Placental epithelial cell (primary cell): ENCODE measurements around the genes DPYSL3 and MARCOL.

DNA sequence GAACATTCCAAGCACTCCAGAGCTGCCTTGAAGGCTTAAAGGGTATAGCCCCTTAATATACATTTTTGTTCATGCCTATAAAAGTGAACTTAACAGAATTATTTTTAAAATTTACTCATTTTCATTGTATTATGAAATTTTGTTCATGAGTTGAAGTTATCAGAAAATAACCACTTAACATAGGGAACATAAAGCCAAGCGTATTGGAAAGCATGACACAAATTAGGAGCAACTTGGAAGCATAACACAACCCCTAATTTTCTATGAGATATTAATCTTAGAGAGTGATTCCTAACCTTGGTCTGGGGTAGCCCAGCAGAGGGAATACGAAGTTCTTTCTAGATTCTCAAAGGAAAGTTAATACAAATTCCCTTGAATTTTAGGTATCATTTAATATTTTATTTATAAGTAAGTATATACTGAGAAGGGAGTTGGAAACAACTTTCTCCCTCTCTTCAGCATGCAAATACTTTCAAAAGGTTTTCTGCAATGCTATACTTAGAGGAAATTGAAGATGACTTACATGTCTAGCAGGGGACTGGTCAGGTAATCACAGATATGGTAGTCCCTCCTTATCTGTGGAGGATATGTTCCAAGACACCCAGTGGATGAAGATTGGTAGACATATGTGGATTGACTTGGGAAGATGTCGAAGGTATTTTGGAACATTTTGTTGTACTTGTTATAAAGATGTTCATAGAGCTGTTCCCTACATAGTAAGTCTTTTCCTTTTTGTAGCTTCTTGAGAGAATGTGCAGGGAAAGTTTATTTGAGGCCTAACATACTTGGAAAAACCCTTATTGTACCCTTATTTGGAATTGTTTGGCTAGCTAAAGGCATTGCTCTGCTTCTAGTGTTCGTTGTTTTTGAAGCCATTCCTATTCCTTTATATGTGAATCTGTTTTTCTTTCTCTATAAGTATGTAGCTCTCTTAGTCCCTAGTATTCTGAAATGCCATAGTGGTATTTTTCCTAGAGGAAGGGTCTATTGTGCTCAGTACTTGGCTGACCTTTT, 26.0 kb downstream of the GPR151 start:
- CAGE, long polyA plus RNA, result no peak

DNA sequence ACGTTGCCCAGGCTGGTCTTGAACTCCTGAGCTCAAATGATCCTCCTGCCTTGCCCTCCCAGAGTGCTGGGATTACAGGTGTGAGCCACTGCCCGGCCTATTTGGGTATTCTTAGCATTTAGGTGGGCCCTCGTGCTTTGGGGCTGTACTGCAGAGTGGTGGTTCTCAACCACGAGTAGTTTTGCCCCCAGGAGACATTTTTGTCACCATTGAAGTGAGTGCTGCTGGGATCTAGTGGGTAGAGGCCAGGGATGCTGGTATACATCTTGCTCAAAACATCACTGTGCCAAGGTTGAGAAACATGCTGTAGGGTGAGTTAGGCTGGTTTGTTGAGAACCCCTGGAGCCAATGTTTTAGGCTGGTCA, 24.8 kb downstream of the GPR151 start:
- CAGE, long polyA plus RNA, result no peak

DNA sequence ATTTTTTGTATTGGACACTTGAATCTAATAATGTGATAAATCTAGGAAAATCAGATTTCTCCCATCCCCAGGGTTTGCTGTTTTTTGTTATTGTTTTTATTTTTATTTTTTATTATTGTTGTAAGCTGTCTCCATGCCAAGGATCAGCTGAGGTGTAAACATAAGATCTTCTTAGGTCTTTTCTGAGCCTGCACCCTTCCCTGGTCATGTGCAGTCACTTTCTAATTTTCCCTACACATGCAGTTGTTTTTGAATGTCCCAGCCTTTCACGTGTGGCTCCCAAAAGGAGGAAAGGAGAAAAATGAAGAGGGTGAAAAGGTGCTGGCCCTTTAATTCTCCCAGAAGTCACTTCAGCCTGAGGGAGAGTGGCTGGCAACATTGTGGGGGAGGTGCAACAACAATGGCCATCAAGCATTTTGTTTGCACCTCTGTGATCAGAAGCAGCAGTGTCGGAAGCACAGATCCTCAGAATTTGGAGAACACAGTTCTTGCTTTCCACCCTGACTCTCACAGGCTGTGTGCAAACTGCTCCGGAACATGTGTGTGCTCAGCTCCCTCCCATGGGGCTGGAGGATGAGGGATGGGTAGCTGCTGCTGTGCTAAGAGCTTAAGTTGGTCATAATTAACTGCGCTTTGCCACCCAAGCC, 127.2 kb downstream of the DPYSL3 start:
- CAGE, long polyA plus RNA, result no peak

GRCh38 chr5:147451899-147452512, 57.9 kb downstream of the DPYSL3 start:
- CAGE, long polyA plus RNA, result no peak

- CAGE, long polyA plus RNA, result no peak
These were observed 54.6 kb downstream of the DPYSL3 start for GRCh38 chr5:147454995-147455899.

DNA sequence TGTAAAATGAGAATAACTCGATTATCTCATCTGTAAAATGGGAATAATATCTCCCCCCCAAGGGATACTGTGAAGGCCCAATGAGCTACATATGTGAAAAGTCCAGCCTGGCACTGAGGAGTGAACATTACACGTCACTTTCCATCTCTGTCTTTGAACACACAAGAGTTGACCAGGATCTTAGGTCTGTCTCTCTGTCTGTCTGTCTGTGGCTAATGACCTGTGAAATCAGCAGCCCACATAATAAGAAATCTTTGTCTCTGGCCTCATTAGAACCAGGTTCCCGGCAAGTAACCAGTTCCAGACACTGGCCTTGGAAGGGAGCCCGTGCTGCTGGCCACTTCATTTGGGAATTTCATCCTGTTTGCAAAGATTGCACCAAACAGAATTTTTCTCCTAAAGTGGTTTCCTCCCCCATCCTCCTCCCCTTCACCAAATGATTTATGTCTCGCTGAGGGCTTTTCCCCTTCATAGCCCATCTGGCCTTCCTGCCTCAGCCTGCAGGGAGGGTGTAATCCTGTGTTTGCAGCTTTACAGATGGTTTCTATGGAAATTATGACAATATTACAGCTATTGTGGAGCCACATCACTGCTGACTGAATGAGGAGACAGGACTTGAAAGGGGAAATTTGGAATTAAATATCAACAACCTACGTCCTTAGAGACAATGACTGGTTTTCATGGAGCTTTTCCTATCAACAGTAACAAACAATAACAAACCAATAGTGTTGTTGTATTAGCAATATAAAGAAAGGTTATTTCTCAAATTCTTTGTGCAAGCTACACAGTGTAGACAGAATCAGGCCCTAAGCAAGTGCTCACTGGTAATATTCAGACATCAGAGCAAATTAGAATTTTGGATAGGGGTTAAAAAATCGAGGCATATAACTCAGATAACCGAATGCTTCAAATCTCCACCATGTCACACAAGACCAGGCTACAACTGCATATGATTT, 25.8 kb downstream of the DPYSL3 start:
- CAGE, long polyA plus RNA, result no peak

- CAGE, long polyA plus RNA, result no peak
These were observed 22.9 kb downstream of the DPYSL3 start for GRCh38 chr5:147486847-147487541.

GRCh38 chr5:147503836-147504404, 5.9 kb downstream of the DPYSL3 start:
- CAGE, long polyA plus RNA, result no peak

- CAGE, long polyA plus RNA, result no peak
These were observed at the start of gene DPYSL3 for GRCh38 chr5:147509760-147510462. TSS of gene DPYSL3 (minus strand) at chr5:147510068.

GRCh38 chr5:147804930-147805532, 22.5 kb upstream of the JAKMIP2 start:
- CAGE, long polyA plus RNA, result no peak

GRCh38 chr5:147985540-147986004, 78.2 kb upstream of the SPINK5 start:
- CAGE, long polyA plus RNA, result no peak

GRCh38 chr5:148090423-148091396, 26.9 kb downstream of the SPINK5 start:
- CAGE, long polyA plus RNA, result no peak

- CAGE, long polyA plus RNA, result no peak
These were observed 47.8 kb downstream of the SPINK5 start for GRCh38 chr5:148111477-148111993.

- CAGE, long polyA plus RNA, result no peak
These were observed 7.9 kb upstream of the MARCOL start for GRCh38 chr5:148230517-148230826.

GRCh38 chr5:148238250-148238697, at the start of gene MARCOL:
TSS of gene MARCOL (plus strand) at chr5:148238525.
- CAGE, long polyA plus RNA, result no peak

DNA sequence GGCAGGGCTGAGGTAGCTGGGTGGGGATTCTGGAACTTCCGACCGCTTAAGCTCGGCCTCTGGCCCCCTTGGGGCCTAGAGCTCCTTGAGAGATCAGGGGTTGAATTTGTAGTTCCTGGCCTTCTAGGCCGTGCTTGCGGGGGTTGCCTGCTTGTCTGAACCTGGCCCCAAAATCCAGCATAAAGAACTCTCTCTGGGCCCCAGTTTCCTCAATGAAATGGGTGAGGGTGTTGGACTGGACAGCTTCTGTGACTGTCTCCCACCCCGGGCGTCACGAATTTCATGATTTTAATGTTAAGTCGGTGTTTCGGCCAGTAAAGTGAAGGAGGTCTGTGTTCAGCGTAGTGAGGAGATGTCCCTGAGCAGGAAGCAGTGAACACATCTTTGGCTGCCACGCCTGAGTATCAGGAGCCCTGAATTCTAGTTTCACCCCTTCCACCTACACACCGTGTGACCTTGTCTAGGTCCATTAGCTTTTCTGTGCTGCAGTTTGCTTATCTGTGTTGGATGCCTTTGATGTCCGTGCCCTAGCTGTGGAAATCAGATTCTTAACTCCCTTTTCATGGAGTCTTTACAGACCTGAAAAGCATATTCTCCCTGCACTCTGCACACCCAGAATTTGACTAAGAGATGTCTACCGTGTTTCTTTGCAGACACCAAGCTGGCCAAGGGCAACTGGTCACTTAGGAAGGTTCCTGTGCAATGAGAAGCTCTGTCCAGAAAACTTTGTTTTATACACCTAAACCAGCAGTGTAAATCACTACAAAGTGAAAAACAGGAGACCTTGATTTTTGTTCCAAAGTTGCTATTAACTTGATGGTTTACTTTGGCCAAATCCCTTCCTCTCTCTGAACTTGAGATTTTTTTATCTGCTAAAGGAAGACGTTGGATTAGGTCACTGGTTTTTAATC, 600 bp downstream of the FBXO38 start:
- CAGE, long polyA plus RNA, result no peak

- CAGE, long polyA plus RNA, result no peak
These were observed 69.1 kb downstream of the FBXO38 start for GRCh38 chr5:148452765-148453430.

DNA sequence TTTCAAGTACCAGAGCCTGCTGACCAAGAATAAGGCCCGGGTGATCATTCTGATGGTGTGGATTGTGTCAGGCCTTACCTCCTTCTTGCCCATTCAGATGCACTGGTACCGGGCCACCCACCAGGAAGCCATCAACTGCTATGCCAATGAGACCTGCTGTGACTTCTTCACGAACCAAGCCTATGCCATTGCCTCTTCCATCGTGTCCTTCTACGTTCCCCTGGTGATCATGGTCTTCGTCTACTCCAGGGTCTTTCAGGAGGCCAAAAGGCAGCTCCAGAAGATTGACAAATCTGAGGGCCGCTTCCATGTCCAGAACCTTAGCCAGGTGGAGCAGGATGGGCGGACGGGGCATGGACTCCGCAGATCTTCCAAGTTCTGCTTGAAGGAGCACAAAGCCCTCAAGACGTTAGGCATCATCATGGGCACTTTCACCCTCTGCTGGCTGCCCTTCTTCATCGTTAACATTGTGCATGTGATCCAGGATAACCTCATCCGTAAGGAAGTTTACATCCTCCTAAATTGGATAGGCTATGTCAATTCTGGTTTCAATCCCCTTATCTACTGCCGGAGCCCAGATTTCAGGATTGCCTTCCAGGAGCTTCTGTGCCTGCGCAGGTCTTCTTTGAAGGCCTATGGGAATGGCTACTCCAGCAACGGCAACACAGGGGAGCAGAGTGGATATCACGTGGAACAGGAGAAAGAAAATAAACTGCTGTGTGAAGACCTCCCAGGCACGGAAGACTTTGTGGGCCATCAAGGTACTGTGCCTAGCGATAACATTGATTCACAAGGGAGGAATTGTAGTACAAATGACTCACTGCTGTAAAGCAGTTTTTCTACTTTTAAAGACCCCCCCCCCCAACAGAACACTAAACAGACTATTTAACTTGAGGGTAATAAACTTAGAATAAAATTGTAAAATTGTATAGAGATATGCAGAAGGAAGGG, 1.1 kb downstream of the ADRB2 start:
- CAGE, long polyA plus RNA, result no peak

GRCh38 chr5:148829799-148830411, 3.5 kb downstream of the ADRB2 start:
- CAGE, long polyA plus RNA, result no peak

- CAGE, long polyA plus RNA, result no peak
These were observed 17.4 kb downstream of the ADRB2 start for GRCh38 chr5:148843681-148844357.